ENCODE measurements around a stretch of chr2.

DNA sequence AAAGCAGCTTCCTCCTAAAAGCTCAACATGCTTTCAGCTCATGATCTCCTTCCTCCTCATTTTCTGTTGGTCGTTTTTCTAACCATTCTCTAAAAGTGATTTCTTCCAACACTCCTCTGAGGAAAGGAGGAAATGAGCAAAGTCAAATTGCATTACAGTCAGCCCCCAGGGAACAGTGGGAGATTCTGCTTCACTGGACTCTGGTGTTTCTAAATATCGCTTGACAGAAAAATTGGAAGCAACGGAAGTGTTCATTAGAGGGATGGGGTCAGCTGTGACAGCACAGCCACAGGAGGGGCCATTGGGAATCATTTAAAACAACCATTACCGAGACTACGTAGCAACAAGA lies 2.4 kb upstream of the BIN1 start:
CAGE:
- cytosol, long polyA minus RNA = no peak
- cytosol, long polyA plus RNA = no peak
- long polyA plus RNA = no peak
- nucleus, long polyA minus RNA = no peak
- nucleus, long polyA plus RNA = no peak

DNA sequence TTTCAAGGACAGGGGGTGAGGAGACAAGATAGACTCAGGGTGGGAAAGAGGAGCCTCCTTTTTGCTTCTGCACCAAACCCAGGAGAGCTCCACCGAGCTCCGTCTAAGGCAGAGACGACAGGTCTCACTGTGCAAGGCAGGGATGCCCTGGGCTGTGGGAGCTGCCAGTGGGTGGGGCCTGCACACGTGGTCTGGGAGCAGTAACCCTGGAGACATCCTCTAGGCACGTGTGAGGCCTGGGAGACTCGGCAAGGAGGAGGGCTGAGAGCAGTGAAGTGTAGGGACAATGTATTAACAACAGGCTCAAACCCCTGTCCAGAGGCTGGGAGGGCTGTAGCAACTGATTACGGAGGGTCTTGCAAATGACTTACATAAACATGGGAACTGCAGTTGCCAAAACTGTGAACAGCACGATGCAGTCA lies 45.2 kb downstream of the CYP27C1 start:
CAGE:
- cytosol, long polyA minus RNA = no peak
- cytosol, long polyA plus RNA = no peak
- long polyA plus RNA = no peak
- nucleus, long polyA minus RNA = no peak
- nucleus, long polyA plus RNA = no peak

CAGE:
- cytosol, long polyA minus RNA = no peak
- cytosol, long polyA plus RNA = no peak
- long polyA plus RNA = no peak
- nucleus, long polyA minus RNA = no peak
- nucleus, long polyA plus RNA = no peak
Observed at GRCh38 chr2:127370903-127371641, 16.7 kb downstream of the MAP3K2 start.

GRCh38 chr2:127373667-127374799 lies 13.7 kb downstream of the MAP3K2 start:
CAGE:
- cytosol, long polyA minus RNA = no peak
- cytosol, long polyA plus RNA = no peak
- long polyA plus RNA = no peak
- nucleus, long polyA minus RNA = no peak
- nucleus, long polyA plus RNA = no peak

CAGE:
- cytosol, long polyA minus RNA = no peak
- cytosol, long polyA plus RNA = no peak
- long polyA plus RNA = no peak
- nucleus, long polyA minus RNA = no peak
- nucleus, long polyA plus RNA = no peak
Observed at GRCh38 chr2:127411860-127412682, 6.2 kb upstream of the PROC start.

DNA sequence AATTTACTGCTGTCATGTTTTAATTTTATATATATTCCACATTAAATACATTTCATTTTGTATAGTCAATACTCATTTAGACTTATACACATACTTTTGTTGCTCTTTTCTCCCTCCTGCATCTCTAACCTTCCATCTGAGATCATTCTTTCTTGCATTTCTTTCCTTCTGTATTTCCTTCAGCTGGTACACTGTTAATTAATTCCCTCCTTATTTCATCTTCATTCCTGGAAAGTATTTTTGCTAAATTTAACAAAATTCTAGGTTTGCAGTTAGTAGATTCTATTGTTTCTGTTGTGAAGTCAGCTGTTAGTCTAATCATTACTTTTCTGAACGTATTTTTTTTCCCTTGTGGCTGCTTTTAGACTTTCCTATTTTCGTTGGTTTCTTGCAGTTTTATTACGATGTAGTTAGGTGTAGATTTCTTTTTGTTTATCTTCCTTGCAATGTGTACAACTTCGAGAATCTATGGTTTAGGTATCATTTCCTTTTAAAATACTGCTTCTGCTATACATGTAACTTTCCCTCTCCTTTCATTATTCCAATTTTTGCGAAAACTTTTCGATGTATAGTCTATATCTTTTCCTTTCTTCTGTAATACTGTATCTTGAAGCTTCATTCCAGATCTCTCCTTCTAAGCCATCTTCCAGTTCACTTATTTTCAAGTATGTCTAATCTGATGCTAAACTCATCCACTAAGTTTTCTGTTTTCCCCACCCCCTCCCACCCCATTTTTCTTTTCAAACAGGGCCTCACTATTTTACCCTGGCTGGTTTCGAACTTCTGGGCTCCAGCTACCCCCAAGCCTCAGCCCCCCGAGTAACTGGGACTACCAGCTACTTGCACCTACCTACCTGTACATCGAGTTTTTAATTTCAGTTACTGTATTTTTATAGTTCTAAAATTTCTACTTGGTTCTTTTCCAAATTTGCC lies 25.0 kb downstream of the IWS1 start:
CAGE:
- cytosol, long polyA minus RNA = no peak
- cytosol, long polyA plus RNA = no peak
- long polyA plus RNA = no peak
- nucleus, long polyA minus RNA = start-site peak on the minus strand centred at position 673 of the sequence, 84 bp wide, 164 reads
- nucleus, long polyA plus RNA = no peak

GRCh38 chr2:127651389-127652748 lies 5.9 kb downstream of the GPR17 start:
CAGE:
- cytosol, long polyA minus RNA = no peak
- cytosol, long polyA plus RNA = no peak
- long polyA plus RNA = no peak
- nucleus, long polyA minus RNA = no peak
- nucleus, long polyA plus RNA = no peak

GRCh38 chr2:127843015-127843492 lies 14.9 kb downstream of the POLR2D start:
CAGE:
- cytosol, long polyA minus RNA = no peak
- cytosol, long polyA plus RNA = no peak
- long polyA plus RNA = no peak
- nucleus, long polyA minus RNA = no peak
- nucleus, long polyA plus RNA = no peak

DNA sequence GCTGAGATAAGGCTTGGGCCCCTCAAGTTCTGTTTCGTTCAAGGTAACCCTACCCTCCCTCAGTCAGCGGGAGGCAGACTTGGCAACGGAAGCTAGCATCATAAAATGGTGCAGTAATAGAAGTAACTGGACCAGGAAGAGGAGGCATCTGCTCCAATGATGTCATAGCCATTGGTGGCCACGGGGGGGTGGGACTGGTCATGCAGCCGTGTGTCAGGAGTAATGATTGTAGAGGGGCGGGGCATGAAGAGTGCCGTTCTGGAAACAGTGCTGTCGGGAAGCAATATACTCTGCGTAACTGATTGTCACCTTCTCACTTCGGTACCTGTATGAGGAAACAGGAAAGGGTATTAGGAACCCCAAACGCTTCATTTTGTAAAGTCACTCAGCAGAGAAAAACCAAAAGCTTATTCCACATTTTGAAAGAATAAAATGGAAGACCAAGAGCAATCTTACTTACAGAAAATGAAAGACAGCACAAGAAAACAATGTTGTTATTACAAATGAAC lies 7.0 kb upstream of the POLR2D start:
CAGE:
- cytosol, long polyA minus RNA = no peak
- cytosol, long polyA plus RNA = no peak
- long polyA plus RNA = no peak
- nucleus, long polyA minus RNA = no peak
- nucleus, long polyA plus RNA = no peak

DNA sequence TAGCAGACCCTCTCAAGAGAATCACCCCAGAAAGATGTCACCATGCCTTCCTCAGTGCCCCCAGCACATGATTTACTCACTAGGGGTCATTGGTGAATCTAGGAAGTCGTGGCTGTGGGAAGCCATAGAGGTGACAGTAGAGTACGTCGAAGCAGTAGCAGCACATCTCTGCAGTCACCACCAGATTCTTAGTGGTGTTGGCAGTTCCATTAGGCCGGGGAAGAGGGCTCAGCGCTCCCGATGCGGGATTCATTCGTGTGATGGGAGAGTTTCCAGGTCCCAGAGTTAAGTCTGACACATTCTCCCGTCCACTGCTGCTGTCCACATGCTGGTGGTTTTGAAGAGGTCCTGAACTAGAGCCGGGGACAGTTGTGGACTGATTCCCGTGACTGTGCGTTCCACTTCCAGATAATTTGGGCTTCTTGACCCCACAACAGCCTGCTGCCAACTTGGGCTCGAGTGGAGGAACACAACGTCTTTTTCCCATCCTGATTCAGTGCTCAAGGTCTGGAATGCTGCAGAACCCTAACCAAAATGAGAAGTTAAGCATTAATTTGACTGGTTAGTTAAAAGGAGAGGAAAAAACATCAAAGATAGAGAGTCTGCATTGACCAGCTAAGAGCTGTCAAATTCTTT lies 11.9 kb downstream of the AMMECR1L start:
CAGE:
- cytosol, long polyA minus RNA = no peak
- cytosol, long polyA plus RNA = no peak
- long polyA plus RNA = no peak
- nucleus, long polyA minus RNA = no peak
- nucleus, long polyA plus RNA = no peak

DNA sequence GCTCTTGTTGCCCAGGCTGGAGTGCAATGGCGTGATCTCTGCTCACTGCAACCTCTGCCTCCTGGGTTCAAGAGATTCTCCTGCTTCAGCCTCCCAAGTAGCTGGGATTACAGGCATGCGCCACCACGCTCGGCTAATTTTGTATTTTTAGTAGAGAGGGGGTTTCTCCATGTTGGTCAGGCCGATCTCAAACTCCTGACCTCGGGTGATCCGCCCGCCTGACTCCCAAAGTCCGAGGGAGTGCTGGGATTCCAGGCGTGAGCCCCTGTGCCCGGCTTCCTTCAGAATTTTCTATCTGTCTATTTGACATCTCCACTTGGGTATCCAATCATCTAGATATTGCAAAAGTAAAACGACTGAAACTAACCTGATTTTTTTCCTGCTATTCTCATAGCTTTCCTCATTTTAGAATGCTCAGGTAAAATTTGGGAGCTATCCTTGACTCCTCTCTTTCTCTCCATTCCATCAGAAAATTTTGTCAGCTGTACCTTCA lies 54.5 kb downstream of the SAP130 start:
CAGE:
- cytosol, long polyA minus RNA = no peak
- cytosol, long polyA plus RNA = no peak
- long polyA plus RNA = no peak
- nucleus, long polyA minus RNA = no peak
- nucleus, long polyA plus RNA = no peak

DNA sequence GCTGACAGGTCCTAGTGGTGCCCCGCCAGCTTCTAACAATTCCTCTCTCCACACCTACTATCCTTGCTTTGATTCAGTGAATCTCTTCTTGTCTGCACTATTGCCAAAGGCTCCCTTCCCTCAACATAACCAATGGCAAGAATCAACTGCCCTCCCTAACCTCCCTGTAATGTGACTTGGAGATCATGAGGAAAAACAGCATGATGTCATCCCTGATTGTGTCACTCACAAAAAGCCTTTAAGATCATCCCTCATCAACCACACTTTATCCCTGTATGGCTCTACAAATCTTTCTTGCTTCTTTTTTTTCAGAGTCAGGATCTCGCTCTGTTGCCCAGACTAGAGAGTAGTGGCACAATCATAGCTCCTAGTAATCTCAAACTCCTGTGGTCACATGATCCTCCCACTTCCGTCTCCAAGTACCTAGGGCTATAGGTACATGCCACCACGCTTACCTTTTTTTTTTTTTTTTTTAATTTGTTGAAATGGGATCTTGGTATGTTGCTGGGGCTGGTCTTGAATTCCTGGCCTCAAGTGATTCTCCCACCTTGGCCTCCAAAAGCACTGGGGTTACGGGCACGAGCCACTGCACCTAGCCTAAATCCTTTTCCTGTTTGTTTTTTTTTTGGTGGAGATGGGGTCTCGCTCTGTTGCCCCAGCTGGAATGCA lies 19.7 kb downstream of the SAP130 start:
CAGE:
- cytosol, long polyA minus RNA = no peak
- cytosol, long polyA plus RNA = no peak
- long polyA plus RNA = no peak
- nucleus, long polyA minus RNA = no peak
- nucleus, long polyA plus RNA = no peak

GRCh38 chr2:128232931-128233854 lies 85.5 kb downstream of the HS6ST1 start:
CAGE:
- cytosol, long polyA minus RNA = no peak
- cytosol, long polyA plus RNA = no peak
- long polyA plus RNA = no peak
- nucleus, long polyA minus RNA = no peak
- nucleus, long polyA plus RNA = no peak

DNA sequence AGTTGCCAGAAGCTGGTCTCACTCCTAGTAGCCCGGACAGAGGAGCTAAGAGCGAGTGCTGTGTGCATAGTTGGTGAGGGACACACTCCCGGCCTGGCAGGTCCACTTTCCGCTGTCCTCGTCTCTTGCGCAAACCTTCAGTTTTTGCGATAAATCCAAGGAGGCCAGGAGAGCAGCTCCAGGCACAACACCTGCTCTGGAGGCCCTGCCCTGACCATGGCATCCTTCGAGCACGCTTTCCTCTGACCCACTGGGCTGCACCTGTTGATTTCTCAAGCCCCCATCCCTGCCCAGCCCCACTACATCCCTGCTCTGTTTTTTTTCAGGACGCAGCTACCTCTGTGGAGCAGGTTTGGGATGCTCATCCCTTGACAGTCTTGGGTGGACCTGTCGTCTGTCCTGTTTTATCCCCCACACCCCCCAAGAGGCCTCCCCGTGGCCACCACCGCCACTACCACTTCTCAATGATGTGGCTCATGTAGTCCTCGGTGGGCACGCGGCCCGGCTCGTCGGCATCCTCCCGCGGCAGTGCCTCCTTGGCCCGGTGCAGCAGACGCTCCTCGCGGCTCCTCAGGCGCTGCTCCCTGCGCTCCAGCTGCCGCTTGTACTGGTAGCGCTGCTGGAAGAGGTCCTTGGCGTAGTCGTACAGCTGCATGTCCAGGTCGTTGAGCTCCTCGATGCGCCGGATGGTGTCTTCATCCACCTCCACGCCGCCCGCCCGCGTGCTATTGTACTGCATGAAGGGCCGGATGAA lies 50.8 kb downstream of the HS6ST1 start:
CAGE:
- cytosol, long polyA minus RNA = no peak
- cytosol, long polyA plus RNA = no peak
- long polyA plus RNA = no peak
- nucleus, long polyA minus RNA = no peak
- nucleus, long polyA plus RNA = no peak

DNA sequence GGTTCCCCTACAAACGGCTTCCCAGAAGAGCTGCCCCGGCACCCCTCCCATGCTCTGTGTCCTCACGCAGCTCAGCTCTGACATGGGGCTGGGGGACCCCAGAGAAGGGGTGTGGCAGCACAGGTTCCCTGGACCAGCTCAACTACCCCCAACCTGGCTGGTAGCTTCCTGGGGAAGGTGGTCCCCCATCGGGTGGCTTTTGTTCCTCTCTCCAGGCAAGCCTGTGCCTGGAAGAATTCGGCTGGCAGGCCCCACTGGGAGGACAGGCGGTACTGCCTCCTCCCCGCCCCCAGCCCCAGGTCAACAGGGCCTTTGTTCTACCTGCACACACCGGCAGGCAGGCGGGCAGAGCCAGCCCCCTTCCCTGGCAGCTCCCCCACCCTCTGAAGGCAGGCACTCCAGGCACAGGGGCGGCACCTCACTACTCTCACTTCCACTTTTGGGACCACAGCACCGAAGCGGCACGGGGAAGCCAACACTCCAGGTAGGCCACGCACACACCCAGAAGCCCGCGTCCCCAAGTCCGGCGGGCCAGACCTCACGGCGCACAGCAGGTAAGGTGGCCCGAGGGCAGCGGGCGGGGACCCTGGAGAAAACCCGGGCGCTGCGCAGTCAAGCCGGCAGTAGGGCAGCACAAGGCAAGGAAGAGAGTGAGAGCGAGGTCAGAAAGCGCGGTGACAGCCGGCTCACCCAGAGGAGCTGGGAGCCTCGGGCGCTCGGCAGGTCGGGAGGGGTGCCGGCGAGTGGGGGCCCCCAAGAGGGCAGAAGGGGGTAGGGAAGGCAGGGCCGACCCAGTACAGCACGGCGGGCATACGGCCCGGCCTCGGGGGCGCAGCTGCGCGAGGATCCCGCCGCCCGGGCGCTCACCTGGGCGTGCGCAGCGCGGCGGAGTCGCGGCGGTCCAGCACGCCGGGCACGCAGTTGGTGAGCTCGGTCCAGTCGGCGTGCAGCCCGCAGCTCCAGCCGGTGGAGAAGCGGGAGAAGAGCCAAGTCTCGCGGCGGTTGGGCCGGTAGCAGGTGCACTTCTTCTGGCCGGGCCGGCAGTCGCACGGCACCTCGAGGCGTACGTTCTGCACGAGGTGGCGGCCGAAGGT lies 1.2 kb downstream of the HS6ST1 start:
CAGE:
- cytosol, long polyA minus RNA = no peak
- cytosol, long polyA plus RNA = no peak
- long polyA plus RNA = no peak
- nucleus, long polyA minus RNA = no peak
- nucleus, long polyA plus RNA = no peak

CAGE:
- cytosol, long polyA minus RNA = no peak
- cytosol, long polyA plus RNA = no peak
- long polyA plus RNA = no peak
- nucleus, long polyA minus RNA = no peak
- nucleus, long polyA plus RNA = no peak
Observed at GRCh38 chr2:128318264-128318693, 389 bp downstream of the HS6ST1 start.

DNA sequence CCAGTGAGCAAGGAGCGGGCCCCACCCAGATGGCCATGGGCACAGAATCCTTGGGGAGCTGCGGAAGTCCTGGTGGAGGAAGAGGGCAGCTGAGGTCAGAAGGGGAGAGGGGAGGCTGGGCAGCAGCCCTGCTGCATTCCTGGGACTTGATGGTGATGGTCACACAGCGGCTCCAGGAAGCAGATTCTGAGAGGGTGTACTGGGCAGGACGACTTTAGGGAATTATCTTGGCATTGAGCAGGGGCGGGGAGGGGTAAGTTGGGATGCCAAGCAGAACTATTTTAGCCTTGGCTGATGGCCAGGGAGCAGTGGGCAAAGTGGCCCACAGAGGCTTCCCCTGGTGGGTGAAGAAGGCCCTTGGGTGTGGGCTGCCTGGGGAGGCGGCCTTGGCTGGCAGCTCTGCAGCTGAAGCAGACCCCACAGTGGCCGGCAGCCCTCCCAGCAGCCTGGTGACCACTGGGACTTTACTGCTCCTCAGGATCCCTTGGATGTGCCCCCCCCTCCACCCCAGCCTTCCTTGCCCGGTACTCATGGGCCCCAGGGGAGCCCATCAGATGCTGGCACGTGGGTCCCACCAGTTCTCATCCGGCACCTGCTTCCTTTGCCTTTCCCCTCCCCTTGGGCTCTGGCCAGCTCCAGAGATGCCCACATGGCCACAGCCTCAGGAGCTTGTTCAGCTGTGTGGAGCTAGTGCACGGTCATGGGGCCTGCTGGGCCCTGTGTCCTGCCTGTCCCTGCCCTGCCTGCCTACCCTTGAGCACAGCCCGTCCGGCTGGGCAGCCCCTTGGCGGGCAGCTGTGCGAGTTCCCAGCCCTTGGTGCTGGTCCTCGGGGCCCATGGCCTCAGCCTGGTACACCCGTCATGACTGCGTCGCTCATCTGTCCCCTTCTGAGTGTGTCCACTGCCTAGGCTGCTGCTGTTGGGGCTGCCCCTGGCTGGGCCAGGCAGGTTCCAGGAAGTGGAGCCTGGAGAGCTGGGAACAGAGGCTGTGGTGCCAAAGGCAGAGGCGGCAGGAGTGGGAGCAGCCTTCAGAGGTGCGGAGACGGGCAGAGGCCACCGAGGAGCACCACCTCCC lies 122.2 kb upstream of the HS6ST1 start:
CAGE:
- cytosol, long polyA minus RNA = no peak
- cytosol, long polyA plus RNA = no peak
- long polyA plus RNA = no peak
- nucleus, long polyA minus RNA = no peak
- nucleus, long polyA plus RNA = no peak

CAGE:
- cytosol, long polyA minus RNA = no peak
- cytosol, long polyA plus RNA = no peak
- long polyA plus RNA = no peak
- nucleus, long polyA minus RNA = no peak
- nucleus, long polyA plus RNA = no peak
Observed at GRCh38 chr2:128442372-128442746, 123.7 kb upstream of the HS6ST1 start.

DNA sequence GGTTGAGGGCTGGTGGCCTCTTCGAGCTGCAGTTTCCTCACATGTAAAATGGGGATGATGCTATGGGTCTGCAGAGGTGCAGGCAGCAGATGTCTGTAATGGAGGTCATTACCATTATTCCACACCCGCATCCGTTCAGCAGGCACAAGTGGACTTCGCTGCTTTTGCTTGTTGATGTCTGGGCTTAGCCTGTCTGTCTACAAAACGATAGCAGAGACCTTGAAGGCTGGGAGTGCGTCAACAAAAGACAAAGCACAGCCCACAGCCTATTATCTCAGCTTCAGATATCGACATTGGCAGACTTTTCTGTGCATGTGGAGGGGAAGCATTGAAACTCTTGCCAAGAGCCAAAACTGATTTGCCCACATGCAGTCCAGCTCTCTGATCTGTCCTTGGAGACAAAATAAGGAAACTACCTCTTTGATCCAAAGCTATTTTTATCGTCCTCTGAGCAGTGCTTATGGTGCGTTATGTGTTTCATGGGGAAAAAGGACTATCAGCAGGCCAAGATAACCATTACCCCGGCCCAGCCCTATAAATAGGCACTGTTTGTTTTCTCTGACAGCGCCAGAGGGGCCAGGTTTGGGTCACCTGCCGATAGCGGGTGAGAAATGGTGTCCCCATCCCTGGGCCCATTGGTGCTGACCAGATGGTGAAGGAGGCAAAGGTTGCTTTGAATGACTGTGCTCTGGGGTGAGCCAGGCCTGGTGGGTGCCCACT lies 175.9 kb upstream of the HS6ST1 start:
CAGE:
- cytosol, long polyA minus RNA = no peak
- cytosol, long polyA plus RNA = no peak
- long polyA plus RNA = no peak
- nucleus, long polyA minus RNA = no peak
- nucleus, long polyA plus RNA = no peak

CAGE:
- cytosol, long polyA minus RNA = no peak
- cytosol, long polyA plus RNA = no peak
- long polyA plus RNA = no peak
- nucleus, long polyA minus RNA = no peak
- nucleus, long polyA plus RNA = no peak
Observed at GRCh38 chr2:128607864-128608372, 289.2 kb upstream of the HS6ST1 start.